ENCODE measurements around a stretch of chr2.

- PRO-cap, result no peak
- RAMPAGE, long total RNA, 4 experiments, result no peak in any of the 4 experiments
Observed at GRCh38 chr2:24364921-24365781, 4.8 kb upstream of the ITSN2 start.

DNA sequence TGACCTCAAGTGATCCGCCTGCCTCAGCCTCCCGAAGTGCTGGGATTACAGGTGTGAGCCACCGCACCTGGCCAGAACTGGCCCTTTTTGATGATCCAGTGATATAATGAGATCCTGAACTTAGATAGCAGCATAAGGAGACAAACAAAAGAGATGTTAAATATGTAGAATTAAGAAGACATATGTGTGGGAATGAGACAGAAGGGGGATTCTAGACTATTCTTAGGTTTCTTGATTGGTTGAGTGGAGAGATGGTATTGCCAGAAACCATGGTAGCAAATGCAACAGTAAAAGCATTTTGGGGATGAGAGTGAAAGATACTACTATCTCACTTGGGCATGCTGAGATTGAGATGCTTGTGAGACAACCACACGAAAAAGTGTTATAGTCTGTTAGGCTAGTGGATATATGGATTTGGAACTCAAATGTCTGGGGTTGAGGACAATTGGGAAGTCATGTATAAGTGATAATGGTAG is 49.7 kb downstream of the NCOA1 start:
- PRO-cap, result no peak
- RAMPAGE, long total RNA, 4 experiments, result no peak in any of the 4 experiments

DNA sequence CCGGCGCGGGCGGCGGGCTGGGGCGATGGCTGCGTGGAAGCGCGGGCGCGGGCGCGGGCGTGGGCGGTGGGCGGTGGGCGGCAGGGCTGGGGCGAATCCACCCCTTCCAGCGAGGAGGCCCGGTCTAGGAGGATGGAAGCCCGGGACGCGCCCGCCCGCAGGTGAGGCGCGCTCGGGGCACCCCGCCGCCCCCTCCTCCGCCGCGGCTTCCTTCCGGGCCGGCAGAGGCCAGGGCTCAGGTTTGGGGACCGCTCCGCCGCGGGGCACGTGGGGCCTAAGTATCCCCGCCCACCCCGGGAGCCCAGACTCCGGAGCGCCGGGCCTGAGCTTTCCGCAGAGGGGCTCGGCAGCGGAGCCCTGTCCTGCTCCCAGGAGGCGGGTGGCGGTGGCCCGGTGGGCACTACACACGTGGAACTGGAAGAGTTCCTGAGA is 391 bp upstream of the ADCY3 start:
- PRO-cap, result no peak
- RAMPAGE, long total RNA, 4 experiments, result no peak in any of the 4 experiments

DNA sequence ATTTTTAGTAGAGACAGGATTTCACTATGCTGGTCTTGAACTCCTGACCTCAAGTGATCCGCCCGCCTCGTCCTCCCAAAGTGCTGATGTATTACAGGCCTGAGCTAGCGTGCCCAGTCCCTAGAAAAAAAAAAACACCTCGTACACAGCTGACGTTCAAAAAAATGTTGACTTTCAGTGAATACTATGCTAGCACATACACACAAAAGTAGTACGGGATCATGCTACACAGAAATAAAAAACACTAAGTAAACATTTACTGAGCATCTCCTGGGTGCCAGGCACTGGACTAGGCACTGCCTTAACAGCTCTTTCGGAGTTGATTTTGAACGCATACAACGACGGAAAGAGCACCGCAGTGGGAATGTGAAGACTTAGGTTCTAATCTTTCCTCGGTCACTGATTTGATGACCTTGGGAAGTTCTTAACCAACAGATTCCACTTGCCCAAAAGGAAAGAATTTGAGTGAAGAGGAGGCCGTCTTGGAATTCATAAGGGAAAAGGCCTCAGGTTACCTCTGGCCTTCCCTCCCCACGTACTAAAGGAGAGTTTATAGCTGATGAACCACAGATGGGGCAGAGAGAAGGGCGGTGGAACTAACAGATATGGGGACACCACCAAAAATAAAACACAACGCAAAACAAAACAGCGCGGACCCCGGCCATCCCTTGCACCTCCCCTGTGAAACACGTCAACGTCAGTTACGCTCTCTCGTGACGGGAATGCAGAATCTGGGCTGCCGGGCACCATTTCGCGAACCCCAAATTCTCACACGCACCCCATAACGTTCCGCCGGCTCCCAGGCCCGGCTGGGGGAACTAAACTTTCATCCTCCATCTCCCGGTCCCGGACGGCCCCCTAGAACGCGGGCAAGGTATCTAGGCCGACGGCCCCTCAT is 868 bp downstream of the DNAJC27 start:
- PRO-cap, result unidirectional peak, plus-strand start at position 569 of the sequence
- RAMPAGE, long total RNA, 4 experiments, result no peak in any of the 4 experiments

GRCh38 chr2:25041853-25042020 is 139 bp upstream of the EFR3B start:
- PRO-cap, result bidirectional peak, plus-strand start at chr2:25042263, minus-strand start at chr2:25041927
- RAMPAGE, long total RNA, 4 experiments, result no peak in any of the 4 experiments

DNA sequence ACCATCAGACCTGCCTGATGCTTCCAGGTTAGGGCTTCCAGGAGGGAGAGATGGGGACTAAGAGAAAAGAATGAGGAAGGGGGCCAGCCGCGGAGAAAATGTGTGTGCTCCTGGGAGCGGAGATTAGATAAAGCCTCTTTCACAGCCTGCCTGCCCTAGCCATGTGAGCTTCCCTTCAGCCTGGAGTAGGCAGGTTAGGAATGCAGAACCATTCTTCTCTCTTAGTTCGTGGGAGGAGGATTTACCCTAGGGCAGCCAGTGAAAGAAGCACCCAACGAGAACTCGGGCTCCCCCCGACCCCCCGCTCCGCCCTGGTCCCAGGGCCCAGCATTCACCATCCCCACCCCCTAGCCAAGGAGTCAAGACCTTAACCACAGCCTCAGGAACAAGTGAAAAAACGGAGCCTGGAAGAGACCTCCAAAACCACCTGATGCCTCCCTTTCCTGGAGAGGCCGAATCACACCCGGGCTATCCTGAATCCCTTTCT is 36.0 kb downstream of the POMC start:
- PRO-cap, result no peak
- RAMPAGE, long total RNA, 4 experiments, result no peak in any of the 4 experiments

DNA sequence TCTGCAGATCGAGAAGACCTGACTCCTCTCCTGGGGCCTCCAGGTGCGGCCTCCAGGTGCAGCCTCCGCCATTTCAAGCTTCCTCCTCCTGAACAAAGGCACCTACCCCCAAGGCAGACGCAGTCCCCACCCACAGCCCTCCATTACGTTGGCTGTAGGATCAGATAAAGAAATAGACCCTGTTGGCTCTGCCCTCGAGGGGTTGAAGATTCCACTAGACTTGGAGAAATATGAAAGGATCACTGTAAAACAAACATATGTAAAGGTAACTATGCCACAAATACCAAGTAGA is 84.7 kb upstream of the POMC start:
- PRO-cap, result no peak
- RAMPAGE, long total RNA, 4 experiments, result no peak in any of the 4 experiments

DNA sequence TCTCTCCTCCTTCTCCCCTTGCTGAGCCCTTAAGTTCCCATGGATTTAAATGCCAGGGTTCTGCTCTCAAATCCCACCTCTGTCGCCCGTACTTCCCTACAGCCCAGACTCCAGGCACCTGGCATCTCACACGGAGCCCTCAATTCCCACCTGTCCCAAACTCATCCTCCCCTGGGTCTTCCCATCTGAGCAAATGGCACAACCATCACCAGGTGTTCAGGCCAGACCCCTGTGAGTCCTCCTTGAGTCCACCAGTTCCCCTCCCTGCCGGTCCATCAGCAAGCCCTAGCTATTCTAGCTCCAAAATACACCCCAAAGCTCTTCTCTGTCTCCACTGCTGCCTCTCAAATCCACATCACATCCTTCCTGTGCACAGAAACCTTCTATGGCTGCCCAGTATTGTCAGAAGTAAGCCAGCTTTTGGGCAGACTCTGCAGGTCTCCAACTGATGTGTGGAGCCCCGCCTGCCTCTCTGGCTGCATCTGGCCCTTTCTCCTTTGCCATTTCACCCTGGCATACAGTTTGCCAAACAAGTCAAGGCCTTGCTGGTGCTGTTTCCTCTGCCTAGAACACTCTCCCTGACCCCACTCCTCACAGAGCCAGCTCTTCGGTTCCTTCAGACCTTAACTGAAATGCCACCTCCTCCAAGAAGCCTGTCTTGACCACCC is 67.6 kb downstream of the DNMT3A start:
- PRO-cap, result no peak
- RAMPAGE, long total RNA, 4 experiments, result no peak in any of the 4 experiments

GRCh38 chr2:25327348-25328045 is 14.2 kb downstream of the DNMT3A start:
- PRO-cap, result no peak
- RAMPAGE, long total RNA, 4 experiments, result no peak in any of the 4 experiments

DNA sequence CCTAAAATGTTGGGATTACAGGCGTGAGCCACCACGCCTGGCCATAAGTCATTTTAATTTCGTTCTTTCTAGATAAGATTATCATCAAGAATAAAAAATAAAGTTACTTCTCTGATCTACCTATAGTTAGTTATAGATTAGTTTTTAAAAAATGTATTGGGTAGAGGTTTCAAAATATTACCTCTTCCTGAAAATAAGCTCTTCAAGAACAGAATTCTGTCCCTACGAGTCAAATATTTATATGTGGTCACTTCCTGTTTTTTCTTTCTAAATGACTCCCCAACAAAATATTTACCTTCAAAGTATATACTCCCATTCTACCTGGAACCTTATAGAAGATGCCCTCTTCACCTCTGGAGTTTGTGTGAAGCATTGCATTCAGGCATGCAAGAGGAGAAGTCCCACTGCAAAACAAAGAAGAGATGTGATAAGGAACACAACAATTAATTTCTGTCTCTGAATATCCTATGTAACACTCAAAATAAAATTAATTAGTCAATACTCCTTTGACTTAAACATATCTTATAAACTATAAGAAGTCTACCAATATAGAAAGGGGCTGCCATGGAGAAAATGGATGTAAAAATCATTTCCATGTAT is 72.3 kb downstream of the ASXL2 start:
- PRO-cap, result no peak
- RAMPAGE, long total RNA, 4 experiments, result no peak in any of the 4 experiments

DNA sequence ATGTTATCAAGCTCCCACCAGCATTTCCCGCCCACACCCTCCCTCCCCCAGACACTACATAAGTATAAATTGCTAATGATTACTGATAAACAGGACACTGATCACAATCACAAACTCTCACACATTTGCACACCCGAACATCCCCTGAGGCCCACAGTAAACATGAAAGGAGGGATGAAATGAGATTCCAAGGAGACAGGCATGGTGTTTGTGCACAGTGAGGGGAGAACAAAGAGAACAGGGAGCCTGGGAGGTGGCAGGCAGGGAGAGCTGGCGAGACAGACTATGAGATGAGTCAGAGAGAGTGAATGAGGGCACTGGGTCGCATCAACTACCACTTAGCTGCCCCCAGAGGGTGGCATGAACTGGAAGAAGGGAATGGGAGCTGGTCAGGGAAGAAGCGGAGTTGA is 5.3 kb downstream of the KIF3C start:
- PRO-cap, result no peak
- RAMPAGE, long total RNA, 4 experiments, result no peak in any of the 4 experiments

DNA sequence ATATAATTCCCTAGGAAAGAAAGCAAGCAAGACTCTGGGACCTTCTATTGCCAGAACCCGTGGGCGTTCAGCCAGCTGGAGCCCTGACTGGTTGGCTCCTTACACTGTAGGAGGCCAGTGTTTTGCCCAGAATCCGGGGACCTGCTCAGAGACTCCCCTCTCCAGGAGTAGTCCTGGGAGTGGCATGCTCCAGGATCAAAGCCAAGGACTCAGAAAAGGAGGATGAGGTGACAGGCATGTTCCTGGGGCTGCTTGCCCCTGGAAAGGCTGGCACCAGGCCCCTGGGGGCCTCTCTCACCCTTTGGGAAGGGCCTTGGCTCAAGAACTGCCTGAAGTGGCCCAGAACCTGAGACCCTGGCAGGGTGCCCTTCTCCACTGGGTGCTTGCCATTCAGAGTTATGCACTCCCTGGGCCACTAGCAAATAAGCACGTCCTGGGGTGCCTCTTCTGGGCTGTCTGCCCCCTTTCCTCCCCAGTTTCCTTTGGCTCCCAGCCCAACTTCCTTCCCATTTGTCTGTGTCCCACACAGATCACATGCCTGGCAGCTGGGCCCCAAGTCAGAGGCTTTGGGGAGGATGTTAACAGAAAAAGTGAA is 19.6 kb upstream of the KIF3C start:
- PRO-cap, result no peak
- RAMPAGE, long total RNA, 4 experiments, result no peak in any of the 4 experiments

- PRO-cap, result no peak
- RAMPAGE, long total RNA, 4 experiments, result no peak in any of the 4 experiments
Observed at GRCh38 chr2:26233934-26234591, 10.4 kb downstream of the HADHA start.

GRCh38 chr2:26243098-26243389 is 1.4 kb downstream of the HADHA start:
- PRO-cap, result no peak
- RAMPAGE, long total RNA, 4 experiments, result no peak in any of the 4 experiments

- PRO-cap, result no peak
- RAMPAGE, long total RNA, 4 experiments, result no peak in any of the 4 experiments
Observed at GRCh38 chr2:26273871-26274770, 29.4 kb downstream of the HADHB start.

DNA sequence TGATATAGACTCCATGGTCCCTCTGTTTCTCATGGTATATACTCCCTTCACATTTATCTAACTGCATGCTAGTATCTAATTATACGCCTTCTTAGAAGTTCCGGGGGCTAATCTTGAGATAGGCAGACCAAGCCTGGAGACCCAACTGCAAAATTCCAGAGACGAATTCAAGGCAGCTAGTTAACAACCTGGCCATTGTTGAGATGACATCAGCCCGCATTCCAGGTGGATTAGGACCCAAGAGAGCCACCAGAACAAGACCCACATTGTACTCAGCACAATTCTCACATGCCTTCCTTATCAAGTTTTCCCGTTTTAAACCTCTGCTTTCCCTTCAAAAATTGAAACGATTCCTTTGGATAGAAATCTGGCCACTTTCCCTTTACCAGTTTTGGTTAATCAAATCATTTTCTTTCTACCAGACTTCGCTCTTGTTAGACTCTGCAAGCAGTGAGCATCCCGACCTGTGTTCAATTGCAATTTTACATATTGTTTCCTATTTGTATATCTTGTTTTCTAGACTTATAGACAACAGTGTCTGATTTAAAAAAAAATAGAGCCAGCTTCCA is 6.2 kb upstream of the SELENOI start:
- PRO-cap, result no peak
- RAMPAGE, long total RNA, 4 experiments, result no peak in any of the 4 experiments

- PRO-cap, result no peak
- RAMPAGE, long total RNA, 4 experiments, result no peak in any of the 4 experiments
Observed at GRCh38 chr2:26483838-26484460, 74.6 kb downstream of the OTOF start.

- PRO-cap, result no peak
- RAMPAGE, long total RNA, 4 experiments, result no peak in any of the 4 experiments
Observed at GRCh38 chr2:26495585-26496264, 62.8 kb downstream of the OTOF start.

DNA sequence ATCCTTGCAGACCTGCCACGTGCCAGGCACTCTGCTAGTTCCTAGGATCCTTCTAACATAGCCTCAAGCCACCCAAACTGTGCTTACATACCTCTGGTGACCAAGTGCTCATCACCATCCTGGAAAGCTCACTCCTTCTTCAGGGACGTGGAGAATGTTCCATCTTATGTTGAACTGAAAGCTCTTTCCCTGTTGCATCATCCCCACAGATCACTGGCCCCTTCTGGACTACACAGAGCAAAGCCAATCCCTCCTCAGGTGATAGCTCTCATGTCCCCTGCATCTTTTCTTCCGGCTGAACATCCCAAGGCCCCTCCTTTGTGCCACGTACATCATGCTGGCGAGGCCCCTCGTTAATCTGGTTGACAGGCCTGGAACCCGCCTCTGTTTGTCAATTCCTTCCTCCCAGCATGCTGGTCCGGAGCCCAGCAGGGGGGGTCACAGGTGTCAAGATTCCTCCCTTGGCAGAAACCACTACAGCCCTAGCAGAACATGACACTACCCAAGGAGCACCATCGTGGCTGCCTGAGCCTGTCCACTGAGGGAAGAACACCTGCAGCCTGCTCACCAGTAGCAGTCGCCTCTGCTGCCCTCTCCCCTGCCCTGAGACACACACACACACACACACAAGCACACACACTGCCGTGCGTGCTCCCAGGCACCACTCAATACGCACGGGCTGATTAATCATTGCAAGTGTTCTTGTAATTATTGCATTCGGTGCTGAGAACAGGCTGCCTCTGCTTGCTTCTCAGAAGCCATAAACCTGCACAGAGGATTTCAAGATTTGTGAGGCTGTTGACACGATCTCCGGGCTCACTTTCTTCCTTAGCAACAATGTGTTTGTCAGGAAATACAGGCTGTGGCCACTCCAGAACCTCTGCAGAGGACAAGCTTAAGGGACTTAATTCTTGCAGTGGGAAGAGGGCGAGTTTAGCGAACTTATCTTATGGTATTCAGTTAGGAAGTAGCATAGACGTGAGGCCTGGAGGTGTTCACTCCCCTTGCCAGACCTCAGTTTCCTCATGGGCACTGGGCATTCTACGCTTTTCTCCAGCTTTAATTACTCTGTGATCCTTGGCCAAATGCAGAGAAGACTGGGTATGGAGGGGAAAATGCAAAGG is 6.2 kb upstream of the KCNK3 start:
- PRO-cap, result no peak
- RAMPAGE, long total RNA, 4 experiments, result no peak in any of the 4 experiments

DNA sequence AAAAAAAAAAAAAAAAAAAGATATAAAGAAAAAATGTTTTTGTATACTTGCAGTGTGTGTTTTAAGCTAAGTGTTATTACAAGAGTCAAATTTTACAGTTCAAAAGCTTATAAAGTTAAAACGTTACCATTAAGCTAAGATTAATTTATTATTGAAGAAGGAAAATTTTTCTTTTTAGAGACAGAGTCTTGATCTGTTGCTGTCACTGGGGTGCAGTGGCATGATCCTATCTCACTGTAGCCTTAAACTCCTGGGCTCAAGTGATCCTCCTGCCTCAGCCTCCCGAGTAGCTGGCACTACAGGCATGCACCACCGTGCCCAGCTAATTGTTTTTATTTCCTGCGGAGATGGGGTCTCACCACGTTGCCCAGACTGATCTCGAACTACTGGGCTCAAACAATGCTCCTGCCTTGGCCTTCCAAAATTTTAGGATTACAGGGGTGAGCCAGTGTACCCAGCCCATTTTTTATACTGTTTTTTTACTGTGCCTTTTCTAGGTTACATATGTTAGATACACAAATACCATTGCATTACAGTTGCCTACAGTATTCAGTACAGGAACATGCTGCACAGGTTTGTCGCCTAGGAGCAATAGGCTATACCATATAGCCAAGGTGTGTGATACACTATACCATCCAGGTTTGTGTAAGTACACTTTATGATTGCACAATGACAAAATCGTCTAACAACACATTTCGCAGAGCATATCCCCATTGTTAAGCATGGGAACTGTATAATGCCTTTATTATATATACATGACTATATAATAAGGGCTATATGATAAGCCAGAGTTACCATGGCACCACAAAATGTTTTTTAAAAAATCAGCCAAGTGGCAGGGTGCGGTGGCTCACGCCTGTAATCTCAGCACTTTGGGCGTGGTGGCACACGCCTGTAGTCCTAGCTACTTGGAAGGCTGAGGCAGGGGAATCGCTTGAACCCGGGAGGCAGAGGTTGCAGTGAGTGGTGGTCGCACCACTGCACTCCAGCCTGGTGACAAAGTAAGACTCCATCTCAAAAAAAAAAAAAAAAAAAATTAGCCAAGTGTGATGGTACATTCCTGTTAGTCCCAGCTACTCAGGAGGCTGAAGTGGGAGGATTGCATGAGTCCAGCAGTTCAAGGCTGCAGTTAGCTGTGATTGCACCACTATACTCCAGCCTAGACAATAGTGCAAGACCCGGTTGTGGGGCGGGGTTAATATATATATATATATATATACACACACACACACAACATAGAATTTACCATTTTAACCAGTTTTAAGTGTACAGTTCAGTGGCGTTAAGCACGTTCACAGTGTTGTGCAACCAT is 3.0 kb upstream of the CENPA start:
- PRO-cap, result no peak
- RAMPAGE, long total RNA, 4 experiments, result no peak in any of the 4 experiments